ENCODE data around the genes MUS81 and CNIH2.

DNA sequence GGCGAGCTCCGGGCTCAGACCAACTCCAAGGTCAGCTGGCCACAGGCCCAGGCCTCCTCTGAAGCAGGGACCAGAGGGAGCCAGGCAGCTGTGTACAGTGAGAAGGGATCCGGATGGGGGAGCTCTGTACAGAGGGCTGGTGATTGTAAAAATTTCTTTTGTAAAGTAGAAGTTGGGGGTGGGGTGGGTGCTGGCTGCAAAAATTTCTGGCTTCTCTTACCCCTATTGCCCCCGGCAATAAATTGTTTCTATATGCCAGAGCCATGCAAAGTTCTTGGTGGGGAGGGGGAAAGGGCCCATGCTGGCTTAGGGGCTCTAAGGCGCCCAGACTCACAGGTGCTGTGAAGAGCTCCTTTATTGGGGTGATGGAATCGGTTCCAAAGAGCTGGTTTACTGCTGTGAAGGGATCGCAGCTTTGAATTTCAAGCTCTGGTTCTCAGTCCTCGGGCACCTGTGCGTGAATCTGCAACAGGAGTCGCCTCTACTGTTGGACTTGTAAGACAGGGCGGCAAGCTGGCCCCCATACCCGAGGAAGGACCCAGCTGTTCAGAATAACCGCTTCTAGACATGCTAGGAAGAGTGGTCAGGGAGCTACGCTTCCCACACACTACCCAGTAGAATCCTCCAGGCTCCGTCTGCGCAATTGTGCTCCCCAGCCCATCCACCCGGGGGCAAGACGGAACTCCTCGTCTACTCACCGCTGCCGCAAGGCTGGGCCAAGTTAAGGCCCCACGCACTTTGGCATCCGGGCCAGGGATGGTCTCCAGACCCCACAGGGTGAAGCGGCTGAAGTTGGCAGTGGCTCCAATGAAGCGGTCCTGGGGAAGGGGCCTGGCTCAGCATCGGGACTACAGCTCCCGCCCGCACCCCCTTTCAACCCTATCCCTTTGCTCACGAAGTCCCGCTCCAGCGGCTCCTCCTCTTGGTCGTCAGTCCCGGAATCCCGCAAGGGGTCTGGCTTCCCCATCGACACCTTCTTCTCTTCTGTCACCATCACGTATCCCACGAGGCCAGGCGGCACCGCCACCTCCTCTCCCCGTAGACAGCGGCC, 926 bp downstream of the RNASEH2C start:
- PRO-cap, result no peak

DNA sequence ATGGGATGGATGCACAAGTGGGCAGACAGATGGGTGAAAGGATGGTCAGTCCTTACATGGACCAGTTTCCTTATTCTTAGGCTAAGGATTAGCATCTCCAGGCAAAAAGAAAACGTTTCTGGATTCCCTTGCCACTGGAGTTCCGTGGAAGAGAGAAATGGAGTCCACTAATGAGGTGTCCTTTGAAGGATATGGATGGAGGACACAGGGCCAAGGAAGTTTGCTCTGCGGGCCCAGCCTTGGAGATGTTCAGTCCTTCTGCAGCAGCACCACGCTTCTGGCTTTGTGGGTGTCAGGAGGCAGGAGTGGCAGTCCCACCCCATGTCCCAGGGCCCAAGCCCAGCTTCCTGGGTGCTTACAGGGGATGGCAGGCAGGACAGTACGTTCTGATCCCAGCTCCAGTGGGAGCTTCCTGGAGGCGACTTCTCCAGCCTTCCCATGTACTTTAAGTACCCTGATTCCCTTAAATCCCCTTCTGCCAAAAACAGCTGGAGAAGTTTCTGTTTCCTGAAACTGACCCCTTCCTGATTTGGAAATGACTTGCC, 5.4 kb downstream of the AP5B1 start:
- PRO-cap, result no peak

- PRO-cap, result no peak
These were observed 7.7 kb downstream of the CFL1 start for GRCh38 chr11:65850407-65850590.

DNA sequence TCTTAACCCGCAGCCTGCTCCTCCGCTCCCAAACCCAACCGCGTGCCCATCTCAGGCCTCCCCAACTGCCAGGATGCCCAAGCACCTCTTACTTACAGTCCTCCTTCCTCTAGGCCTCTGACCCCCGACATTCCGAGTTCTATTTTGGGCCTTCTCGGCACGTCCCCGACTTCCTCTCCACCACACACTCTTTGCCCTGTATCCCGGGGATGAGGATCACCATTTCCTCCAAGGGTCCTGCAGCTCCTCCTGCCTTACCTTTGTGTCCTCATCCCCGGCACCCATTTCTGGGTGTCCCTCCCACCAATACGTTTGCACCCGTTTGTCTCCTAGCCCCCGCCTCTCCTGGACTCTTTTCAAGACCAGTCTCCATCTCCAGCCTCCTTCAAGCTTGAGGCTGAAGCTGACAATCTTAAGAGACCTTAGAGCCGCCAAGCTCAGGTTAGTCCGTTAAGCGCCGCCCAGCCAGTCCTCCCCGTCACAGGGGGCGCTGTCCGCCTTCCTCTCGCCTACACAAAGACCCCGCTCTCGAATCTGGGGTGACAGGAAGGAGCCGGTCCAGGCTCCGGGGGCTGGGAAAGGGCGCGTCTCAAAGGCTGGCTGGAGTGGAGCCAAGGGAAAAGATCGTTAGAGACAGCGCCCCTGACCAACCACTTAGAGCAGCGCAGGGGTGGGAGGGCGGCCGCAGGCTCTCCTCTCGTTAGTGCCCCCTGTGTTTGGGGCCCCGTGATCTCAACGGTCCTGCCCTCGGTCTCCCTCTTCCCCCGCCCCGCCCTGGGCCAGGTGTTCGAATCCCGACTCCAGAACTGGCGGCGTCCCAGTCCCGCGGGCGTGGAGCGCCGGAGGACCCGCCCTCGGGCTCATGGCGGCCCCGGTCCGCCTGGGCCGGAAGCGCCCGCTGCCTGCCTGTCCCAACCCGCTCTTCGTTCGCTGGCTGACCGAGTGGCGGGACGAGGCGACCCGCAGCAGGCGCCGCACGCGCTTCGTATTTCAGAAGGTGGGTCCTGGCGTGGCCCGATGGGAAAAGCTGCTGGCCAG, at the start of gene MUS81:
TSS of gene MUS81 (plus strand) at position 542 of the 1,038 bp plus-strand sequence.
- PRO-cap, result bidirectional peak, plus-strand start at position 542 of the sequence, minus-strand start at position 474 of the sequence; bidirectional peak, plus-strand start at position 863 of the sequence, minus-strand start at position 882 of the sequence

DNA sequence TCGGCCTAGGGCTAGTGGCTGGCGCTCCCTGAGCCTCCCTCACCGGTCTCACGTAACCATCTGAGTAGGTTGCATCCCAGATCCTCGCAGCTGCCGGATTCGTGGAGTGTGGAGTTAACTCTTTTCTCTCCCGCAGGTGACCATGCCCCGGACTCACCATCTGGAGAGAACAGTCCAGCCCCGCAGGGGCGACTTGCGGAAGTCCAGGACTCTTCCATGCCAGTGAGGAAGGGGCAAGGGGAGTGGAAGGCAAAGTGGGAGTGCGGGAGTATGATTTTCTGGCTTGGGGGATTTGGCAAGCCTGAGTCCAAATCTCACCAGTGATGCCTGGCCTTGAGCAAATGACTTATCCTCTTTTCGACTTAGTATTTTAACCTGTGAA, 972 bp downstream of the MUS81 start:
- PRO-cap, result no peak

- PRO-cap, result no peak
These were observed 6.1 kb downstream of the MUS81 start for GRCh38 chr11:65865839-65867308.

- PRO-cap, result no peak
These were observed 1.3 kb upstream of the CTSW start for GRCh38 chr11:65878303-65878752.

DNA sequence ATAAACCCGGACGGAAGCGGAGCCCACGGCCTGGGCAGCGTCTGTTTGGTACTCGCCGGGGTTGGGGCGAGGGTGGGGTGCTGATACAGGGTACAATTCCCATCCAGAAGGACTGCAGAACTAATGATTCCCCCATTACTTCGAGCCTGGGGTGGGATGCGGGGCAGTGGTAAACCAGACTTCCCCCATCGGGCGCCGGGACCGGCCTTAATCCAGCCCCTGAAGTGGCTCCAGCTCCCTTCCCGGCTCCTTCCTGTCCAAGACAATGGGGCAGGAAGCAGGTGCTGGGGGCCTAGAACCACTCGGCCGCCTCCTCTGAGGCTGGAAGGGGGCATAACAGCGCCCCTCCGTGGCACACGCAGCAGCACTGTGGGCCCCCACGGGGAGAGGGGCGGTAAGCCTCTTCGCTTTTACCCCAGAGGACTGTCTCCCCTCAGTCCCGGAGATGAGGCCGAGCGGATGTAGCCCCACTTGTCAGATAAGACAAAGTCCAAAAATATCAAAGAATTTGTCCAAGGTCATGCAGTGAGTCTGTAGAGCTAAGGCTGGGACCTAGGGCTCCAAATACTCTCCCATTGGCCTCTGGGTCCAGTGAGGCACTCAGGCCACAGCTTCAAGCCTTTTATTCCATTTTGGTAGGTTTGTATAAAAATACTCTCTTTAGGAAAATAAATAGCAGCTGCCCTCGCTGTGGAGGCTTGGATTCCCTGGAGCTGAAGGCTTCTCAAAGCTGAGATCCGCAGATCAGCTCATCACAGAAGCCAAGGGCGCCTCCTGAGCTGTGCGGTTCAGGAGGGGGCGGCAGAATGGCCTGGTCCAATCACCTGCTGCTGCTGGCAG, 1.4 kb downstream of the CCDC85B start:
- PRO-cap, result bidirectional peak, plus-strand start at position 301 of the sequence, minus-strand start at position 209 of the sequence

- PRO-cap, result no peak
These were observed 18.5 kb downstream of the SART1 start for GRCh38 chr11:65979882-65980523.

- PRO-cap, result no peak
These were observed 504 bp upstream of the CST6 start for GRCh38 chr11:66011366-66011641.

GRCh38 chr11:66052578-66053089, 470 bp downstream of the SF3B2 start:
- PRO-cap, result no peak

DNA sequence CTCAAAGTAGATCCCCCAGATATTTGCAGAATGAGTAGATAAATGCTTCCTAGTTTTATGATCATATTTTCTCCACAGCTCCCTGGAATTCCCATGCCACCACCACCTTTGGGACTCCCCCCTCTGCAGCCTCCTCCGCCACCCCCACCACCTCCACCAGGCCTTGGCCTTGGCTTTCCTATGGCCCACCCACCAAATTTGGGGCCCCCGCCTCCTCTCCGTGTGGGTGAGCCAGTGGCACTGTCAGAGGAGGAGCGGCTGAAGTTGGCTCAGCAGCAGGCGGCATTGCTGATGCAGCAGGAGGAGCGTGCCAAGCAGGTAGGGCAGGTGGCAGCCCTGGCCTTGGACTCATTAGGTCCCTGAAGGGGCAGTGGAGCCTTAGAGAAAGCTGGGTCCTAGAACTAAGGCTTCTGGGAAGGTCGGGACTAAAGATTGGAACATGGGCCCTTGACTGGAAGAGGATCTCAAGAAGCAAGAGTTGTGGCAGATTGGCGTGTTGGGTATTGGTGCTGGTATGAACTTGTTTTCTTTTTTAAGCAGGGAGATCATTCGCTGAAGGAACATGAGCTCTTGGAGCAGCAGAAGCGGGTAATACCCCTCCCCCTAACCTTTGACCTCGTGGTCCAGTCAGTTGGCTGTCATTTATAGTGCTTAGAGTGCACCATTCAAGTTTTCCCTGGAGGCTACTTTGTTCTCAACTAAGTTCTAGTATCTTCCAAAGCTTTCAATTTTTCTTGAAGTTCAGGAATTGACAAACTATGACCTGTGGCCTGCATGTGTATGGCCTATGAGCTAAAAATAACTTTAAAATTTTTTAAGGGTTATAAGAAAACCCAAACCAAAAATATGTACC, 3.1 kb downstream of the SF3B2 start:
- PRO-cap, result no peak

GRCh38 chr11:66108171-66108844, 38.2 kb downstream of the PACS1 start:
- PRO-cap, result no peak

GRCh38 chr11:66216289-66216881, 41.1 kb upstream of the KLC2 start:
- PRO-cap, result no peak

DNA sequence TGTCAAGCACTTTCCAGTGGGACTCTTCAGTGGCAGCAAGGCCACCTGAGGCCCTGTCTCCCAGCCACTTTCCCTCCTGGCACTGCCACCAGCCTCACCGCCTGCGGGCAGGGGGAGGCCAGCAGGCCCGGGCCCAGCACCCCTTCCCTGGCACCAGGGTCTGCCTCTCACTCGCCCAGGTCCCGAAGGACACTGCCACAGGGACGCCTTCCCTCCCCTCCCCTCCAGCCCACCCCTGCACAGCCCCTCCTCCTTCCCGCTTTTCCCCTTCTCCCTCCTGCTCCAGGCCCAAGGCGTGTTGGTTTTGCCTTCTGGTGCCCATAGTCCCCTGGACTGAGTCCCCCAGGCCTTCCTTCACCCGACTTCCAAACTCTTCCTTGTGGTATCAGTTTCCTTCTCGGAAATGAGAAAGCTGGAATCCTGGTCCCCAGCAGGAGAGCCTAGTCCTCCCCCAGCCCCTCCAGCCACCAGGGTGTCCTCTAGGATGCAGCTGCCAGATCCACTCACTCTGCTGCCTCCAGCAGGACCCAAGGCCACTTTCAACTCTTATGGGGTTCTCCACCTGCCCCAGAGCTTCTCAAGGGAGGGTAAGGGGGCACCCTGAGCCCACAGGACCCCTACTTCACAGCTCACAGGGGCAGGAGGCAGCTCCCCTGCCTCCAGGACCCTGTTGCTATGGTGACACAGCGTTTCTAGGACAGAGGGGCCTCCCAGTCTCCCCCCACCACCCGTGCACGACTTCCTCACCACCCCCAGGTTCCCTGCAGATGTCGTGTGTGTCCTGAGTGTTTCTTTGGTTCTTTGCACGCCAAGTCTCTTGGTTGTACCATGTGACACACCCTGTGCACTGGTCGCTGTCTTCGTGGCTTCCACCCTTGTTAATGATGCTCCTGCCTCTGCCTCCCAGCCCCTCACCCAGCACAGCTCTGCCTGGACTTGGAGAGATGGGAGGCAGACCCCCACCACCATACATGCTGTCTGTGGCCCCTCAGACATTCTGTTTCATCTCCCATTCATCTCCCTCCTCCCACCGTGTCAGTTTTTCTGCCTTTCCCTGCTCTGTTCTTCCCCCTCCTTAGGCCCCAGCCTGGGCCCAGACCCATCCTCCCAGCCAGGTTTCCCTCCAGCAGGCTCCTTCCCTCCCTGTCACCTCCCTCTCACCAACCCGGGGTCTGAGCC, 13.9 kb upstream of the KLC2 start:
- PRO-cap, result no peak

GRCh38 chr11:66259001-66259618, 1.6 kb downstream of the KLC2 start:
- PRO-cap, result no peak

DNA sequence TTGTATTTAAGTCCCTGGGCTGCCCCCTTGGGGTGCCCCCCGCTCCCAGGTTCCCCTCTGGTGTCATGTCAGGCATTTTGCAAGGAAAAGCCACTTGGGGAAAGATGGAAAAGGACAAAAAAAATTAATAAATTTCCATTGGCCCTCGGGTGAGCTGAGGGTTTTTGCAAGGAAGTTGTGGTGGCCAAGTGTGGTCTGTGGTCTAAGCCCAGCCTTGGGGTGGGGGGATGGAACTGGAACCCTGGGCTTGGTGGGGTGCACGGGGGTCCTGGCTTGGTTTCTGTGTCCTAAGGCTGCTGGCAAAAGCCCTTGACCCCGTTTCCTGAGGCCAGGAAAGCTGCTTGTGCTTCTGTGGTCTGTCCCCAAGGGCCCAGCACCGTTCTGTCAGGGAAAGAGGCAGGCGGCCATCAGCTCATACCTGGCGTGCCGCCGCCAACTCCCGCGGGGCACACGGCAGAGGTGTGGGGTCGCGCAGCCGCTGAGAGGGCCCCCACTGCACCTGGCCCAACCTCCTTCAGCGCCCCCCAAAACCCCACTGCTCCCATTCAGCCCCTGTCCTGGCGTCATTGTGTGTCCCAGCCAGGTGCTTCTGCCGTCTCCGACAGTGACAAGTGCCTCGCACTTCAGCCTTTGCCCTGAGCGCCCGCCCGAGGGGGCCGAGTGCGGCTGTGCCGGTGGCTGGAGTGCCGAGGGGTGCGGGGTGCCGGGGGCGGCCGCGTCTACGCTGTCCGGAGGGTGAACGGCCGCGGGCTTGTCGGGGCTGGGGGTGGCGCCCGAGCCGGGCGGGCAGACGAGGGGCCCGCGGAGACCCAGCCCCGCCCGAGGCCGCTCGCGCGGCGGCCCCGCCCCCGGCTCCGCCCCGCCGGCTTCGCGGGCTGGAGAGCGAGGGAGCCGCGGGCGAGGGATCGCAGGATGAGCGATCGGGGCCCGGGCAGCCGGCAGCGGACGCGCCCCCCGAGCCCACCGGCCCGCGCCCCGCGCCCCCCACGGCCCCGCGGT, at the start of gene CNIH2:
TSS of gene CNIH2 (plus strand) at position 857 of the 999 bp plus-strand sequence.
- PRO-cap, result no peak

- PRO-cap, result no peak
These were observed 967 bp downstream of the YIF1A start for GRCh38 chr11:66287839-66288512.

DNA sequence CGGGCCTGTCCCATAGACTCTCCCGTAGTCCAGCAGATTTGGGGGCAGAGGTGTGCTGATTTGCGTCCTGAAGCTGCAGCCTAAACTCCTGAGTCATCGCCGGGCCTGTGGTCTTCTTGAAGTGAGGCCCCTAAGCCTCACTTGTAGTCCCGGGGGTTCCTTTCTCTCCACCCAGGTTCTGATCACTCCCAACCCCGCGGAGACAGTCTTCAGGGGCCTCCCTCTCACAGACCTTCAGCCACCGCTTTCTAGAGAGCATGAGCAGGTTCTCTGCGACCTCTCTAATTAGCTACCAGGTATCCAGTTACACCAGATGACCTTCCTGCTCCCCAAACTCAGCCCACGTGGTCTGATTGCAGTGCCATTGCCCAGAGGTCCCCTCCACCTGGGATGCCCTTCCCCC, 987 bp upstream of the YIF1A start:
- PRO-cap, result no peak

DNA sequence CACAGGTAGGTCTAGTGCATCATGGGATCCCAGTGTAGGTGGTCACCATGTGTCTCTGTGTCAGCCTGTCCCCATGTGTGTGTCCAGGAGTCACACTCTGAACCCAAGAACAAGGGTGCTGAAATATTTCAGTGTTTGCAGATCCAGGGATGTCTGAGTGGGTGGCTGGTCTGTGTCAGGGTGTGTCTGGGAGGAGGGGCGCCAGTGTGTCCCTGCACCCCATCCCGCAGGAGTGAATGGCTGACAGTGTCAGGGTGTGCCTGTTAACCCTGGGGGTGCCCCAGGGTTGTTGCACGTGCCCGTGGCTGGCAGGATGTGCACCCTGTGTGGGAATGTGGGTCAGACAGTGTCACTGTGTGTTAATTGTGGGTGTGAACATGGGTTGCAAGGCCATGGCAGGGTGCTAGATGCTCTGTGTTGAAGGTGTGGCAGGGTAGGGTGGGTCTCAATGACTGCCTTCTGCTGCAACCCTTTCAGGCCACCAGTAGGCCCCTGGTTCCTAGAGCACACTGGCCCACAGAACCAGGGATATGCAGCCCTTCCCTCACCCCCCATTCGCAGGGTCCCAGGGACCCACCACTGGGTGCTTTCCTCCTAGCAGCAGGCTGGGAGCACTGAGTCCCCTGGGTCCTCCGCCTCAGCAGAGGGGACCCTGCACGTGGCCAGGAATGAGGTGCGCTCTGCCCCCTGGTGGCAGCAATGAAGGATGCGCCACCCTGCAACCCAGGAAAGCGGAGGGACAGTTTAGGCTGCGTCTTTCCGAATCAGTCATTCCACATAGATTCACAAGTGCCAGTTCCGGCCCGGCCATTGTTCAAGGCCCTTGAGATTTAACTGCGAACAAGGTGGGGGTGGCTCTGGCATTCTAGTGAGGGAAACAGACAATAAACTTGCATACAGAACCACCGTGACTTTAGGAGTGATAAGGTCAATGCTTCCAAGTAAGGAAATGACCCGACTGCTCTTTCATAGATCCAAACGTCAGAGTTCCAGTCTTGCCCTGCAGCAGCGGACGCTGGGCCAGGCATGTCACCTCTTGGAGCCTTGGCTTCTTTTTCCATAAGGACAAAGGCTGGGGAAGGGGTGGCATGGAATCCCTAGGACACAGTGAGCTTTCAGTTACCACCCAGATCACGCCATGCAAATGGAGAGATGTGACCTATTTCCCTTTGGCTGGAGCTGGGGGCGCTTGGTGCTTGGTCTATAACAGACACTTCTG, 8.0 kb downstream of the RIN1 start:
- PRO-cap, result no peak

All from left cardiac atrium (tissue), 1 donor.